Left common carotid artery plus branches (tissue), 1 donor: ENCODE results near the gene AIDA.

DNA sequence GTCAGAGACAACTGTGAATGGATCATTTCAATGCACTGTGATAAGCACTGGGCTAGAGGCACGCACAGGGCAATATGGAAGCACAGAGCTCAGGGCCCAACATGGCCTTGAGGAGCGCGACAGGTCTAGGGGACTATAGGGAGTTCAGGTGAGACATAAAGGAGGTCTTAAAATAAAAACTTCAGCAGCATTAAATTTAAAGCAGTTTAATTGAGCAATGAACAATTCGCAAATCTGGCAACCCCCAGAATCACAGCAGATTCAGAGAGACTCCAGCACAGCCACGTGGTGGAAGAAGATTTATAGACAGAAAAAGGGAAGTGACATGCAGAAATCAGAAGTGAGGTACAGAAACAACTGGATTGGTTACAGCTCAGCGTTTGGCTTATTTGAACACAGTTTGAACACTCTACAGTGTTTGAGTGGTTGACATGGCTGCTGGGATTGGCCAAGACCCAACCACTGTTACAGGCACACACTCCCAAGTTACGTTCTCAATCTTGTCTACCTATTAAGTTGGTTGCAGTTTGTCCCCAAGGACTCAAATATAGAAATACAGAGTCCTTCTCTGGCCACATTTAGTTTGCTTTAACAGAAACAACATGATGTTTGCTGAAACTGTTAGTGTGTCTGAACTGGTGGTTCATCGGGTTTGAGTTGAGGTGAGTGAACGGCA, 219.8 kb downstream of the HLX start:
- PRO-cap, result no peak

DNA sequence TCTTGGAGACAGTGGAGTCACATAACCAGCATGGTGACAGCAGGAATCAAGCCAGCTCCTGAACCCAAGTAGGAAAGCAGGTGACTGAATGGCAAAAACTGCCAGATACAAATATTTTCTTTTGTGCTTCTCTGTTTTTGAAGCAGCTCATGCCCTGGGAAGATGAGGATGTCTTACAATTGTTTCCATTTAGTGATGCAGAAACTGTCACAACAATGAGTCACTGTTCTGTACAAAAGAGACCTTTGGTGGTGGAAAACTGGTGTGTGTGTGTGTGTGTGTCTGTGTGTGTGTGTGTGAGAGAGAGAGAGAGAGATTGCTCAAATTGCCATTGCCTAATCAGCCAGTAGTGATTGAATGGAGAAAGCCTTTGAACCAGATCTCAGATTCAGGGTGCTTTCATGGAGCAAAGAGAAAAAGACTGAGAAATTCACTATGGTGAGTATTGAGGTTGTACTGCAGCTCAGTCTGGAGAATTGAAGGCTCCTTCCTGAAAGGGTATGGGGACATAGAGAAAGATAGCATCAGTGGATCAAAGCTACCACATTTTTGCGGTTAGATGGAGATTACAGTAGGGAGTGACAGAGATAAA, 406.7 kb downstream of the DUSP10 start:
- PRO-cap, result no peak

DNA sequence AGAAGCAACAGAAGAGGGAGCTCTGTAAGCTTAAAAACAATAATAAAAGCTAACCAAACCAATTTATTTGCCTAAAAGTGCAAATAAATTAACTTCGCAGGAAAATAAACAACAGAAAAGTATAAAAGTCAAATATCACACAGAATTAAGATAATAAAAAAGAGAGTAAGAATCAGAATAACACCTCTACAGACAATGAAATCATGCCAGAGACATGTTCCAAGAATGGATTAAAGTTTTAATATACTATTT, 198.1 kb downstream of the DUSP10 start:
- PRO-cap, result no peak

DNA sequence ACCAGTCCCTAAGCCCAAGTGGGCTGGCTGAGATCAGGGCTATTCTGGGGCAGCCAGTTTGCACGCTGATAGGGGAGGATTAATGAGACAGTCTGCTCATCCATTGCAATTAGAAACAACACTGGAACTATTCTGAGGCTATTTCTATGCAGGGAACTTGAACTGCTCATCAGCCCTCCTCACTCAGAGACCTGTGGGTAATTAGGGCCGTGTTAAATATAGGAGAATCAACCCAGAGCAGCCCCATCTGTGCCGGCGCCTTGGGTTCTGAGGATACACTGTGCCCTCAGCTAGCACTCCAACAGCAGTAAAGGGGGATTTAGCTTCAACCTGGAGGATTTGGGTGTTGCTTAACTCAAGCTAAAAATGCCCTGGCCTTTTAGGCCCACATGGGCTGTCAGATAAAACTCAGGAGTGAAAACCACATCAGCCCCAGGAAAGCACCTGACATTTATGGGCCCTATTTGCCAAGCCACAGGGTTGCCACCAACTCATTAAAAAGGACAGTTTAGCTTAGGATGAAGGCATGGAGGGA, 53.9 kb downstream of the DUSP10 start:
- PRO-cap, result no peak

DNA sequence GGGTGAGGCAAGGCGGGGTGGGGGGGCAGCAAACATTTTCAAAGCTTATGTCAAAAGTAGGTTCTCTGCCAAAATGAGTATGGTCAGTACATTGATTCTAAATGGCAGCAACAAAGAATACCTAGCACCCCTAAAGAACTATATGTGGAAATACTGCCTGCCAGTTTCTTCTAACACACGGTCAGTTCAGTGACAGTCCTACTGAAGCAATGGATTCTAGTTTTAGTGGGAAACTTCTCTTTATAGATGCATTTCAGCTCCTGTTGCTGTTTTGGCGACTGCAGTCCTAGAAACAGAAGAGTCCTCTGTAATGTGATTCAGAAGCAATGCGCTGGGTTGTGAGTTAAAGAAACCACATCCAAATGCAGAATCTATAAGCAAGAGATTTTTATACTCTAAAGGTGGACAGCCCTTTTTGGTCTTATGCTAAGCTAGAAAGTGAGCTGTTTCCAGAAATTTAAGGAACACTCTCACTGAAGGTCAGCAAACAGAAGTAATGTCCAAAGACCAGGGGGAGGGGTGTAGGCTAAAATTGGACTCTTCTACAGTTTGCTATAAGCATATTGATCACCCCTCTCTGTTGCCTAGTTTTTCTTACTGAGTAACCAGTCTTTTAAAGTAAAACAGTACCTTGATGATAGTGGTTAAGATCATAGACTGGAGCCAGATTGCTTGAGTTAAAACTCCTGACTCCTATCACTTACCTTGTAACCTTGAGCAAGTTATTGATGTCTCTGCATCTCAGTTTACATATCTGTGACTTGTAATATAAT, 30.8 kb downstream of the DUSP10 start:
- PRO-cap, result no peak

GRCh38 chr1:221715076-221715602, 26.8 kb downstream of the DUSP10 start:
- PRO-cap, result no peak

DNA sequence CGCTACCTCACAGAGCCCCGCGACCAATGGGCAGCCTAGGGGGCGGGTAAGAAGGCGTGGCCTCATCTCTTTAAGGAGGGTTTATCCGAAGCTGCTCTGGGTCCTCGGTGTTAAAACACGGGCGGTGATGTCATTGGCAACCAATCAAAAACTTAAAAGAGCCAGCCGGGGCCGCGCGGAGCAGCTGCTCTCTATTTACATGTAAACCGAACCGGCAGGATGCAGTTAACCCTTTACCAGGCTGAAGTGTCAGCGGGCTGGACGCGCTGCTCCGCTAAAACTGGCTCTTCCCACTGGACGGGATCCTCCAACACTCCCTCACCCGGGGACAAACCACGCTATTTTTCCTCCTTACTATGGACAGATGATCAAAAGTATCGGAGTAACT, 295 bp upstream of the DUSP10 start:
- PRO-cap, result bidirectional peak, plus-strand start at position 155 of the sequence, minus-strand start outside the sequence

GRCh38 chr1:222711669-222712672, at the start of gene AIDA:
Gene AIDA, minus strand, starts transcription at chr1:222712491.
- PRO-cap, result bidirectional peak, plus-strand start at chr1:222712567, minus-strand start at chr1:222712471

DNA sequence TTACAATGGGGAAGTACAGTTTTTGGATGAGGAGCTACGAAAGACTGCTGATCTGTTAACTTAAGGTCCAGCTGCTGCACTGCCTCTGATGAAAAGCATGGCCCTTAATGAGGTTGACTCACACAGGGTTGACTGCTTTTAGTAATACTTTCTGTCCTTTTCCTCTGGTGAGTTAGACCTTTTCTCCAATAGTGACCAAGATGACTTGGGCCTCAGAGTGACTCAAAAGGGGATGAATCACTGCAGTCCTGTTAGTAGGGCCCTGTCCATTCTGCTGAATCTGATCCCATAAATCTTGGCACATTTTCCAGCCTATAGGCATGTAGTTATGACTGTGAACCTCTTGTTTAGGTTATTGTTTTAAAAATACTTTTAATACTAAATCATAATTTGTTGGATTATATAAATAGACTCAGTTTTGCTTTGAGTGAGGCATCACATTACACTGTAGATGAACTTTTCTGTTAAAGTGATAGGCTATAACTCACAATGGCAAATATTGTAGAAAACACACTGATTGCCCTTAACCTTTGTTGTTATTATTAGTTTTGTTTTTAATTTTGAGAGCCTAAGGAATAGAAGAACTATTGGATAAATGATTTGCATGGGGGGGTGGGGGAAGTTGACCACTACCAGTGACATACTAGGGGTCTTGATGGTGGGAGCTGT, 2.8 kb downstream of the DISP1 start:
- PRO-cap, result no peak

GRCh38 chr1:223089968-223090347, 53.1 kb downstream of the TLR5 start:
- PRO-cap, result no peak

DNA sequence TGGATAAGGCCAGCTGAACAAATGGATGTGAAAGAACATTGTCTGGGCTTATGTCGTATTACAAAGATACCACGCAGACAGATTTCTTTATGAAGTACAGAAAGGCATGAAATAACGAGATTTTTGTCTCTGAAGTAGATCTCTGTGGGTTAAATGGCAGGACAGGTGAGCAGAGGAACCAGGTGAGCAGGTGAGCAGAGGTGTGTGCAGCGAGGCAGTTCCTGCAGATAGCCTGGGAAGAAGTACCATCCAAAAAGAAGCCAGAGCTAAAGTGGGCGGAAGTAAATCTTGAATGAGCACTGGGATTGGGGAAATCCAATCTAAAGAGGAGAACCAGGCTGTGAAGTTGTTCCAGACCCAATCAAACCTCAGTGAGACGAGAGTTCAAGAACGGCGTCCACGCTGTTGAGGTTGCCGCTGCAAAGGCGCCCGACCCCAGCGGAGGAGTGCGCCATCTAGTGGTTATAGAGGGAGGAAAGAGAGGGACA, 19.6 kb downstream of the TLR5 start:
- PRO-cap, result no peak

DNA sequence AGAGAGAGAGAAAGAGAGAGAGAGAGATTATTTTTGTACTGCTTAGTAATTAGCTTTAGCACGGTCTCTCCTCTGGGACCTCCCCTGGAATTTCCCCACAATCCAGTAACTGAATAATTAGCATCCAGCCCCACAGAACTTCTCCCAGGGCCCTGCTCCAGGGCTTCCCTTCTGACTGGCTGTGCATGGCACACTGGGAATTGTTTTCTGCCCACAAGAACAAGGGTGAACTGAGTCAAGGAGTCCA, 1.3 kb downstream of the TLR5 start:
- PRO-cap, result no peak

- PRO-cap, result no peak
Observed at GRCh38 chr1:223176785-223177175, 33.7 kb upstream of the TLR5 start.

- PRO-cap, result no peak
Observed at GRCh38 chr1:223288730-223289261, 75.2 kb downstream of the SUSD4 start.

- PRO-cap, result no peak
Observed at GRCh38 chr1:223662948-223663450, 2.5 kb downstream of the CAPN8 start.

GRCh38 chr1:223738318-223739218, 26.2 kb downstream of the CAPN2 start:
- PRO-cap, result no peak

DNA sequence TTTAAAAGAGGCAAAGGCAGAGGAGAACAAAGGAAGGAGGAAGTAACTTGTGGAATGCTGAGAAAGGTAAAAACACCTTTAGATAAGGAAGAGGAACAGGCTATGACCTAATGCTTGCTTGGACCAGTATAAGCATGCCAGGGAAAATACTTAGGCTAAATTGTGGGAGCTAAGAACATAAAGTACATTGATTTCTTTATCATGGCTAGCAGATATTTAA, 28.1 kb downstream of the CAPN2 start:
- PRO-cap, result no peak

DNA sequence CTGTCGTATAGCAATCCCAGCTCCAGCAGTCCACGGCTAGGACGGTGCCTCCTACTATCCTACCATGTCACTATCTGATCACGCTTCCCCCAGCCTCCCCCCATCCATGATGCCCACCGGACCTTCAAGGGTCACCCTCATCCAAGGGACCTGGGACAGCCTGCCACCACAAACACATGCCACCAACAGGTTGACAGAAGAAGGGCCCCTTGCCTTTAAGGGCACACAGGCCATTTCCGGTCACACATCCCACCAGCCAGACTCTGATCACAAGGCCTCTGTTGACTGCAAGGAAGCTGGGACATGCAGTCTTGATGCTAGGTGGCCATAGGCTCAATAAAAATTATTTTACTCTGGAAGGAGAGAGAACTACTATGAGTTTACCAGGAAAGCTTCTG, 58.7 kb downstream of the CAPN2 start:
- PRO-cap, result no peak

DNA sequence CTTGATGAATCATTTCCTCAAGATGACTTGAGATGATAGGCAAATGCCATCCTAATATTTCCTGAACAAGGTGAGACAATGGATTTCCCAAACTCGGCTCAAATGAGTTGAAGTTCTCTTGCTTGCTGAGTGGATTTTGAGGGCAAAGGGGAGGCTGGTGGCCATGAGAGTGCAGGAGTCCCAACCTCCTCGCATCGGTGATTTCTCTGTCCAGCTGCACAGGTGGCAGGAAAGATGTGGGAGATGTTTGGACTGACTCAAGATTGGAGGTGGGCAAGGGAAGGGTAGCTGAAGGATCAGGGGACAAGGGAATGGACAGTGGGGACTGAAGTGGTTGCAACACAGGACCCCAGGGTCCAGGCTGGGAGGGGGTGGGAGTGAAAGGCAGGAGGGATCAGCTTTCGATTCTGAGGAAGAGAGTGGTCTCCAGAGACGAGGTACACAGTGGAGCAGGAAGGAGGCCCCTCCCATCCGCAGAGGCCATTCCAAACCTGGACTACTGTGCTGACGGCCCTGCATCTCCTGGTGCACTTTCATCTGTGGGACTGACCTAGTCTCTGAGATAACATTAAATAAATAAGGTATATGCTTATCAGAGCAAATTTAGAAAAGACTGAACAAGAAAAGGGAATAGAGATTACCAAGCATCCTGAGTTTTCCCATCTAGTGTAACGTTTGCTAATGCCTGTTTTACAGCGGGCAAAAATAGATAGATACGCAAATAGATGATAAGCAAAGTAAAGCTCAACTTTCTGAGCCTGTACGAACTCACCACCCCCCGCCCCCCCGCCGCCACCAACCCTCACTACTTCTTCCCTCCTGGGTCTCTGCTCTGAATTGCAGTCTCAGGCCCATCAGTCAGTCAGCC, 64.1 kb downstream of the CAPN2 start:
- PRO-cap, result no peak

DNA sequence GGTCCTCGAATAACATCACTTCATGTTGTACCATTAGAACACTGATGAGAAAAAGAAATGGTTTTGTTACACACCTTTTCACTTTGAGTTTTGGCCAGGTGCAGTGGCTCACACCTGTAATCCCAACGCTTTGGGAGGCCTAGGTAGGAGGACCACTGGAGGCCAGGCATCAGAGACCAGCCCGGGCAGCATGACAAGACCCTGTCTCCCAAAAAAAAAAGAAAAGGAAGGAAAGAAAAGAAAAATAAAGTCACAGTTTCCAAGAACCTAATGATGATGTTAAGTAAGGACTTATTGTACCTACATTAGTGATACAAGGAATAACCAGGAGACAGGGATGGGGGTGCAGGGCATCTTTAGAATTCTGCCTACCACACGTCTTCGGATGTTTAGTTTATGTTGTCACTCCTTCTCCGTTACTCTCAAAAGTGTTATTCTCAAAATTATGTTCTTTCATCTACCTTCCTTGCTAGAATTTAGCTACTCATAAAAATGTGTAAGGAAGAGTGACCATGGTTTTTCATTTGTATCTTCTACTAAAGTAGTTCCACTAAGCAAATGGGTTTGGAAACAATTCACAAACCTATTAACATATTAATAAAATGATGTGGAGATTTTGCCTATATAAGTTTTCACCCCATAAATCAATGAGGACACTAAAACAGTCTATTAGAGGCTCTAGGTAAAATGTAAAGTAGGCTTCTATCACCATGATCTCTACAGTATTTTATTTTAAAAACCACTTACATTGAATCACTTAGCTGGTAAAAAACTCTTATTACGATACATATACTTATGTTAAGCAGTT, 66.4 kb downstream of the TP53BP2 start:
- PRO-cap, result no peak